ENCODE data around the genes PHC3 and TNIK.

- RRBS = no CpG with 5 or more reads among the region's 4 CpGs
Measured at GRCh38 chr3:170152671-170153104, 28.8 kb downstream of the PHC3 start.

- RRBS = no CpG with 5 or more reads among the region's 20 CpGs
Measured at GRCh38 chr3:170180614-170181180, 836 bp downstream of the PHC3 start.

DNA sequence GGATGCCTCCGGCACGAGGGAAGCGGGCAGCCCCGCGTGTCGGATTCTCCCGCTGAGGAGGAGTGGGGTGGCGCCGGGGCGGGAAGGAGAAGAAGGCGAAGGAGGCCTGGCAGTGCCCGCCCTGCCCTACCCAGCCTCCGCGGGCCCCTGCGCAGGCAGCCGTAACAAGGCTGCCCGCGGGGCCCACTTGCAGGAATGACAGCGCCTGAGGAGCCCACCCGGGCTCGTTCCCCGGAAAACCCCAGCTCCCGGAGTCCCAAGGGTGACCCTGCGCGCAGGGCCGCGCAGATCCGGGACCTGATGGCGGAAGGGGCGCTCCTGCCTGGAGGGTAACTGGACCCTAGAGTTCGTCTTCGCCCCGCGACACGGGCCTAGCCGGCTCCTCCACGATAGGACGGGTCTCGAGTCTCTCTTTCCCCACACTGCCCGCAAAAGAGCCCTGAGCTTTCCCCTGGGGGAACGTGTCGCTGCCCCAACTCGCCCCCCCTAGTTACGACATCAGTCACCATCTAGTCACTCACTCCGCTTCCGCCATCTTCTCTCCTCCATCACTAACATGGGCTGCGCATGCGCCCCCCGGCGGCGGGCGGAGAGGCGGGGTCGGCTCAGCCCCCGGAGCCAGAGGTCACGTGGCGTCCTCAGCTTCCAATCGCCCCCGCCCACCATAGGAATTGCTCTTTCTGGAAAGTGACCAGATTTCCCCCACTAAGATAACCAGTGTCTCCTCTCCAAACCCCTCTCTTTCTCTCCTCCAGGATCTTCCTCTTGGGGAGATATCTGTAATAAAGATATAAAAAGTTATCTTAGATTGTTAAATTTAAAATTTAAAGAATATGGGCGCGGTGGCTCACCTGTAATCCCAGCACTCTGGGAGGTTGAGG lies at the start of gene PHC3:
TSS of gene PHC3 (minus strand) at position 553 of the 881 bp plus-strand sequence.
- RRBS = 2% methylated on average over 30 of the region's 61 CpGs

DNA sequence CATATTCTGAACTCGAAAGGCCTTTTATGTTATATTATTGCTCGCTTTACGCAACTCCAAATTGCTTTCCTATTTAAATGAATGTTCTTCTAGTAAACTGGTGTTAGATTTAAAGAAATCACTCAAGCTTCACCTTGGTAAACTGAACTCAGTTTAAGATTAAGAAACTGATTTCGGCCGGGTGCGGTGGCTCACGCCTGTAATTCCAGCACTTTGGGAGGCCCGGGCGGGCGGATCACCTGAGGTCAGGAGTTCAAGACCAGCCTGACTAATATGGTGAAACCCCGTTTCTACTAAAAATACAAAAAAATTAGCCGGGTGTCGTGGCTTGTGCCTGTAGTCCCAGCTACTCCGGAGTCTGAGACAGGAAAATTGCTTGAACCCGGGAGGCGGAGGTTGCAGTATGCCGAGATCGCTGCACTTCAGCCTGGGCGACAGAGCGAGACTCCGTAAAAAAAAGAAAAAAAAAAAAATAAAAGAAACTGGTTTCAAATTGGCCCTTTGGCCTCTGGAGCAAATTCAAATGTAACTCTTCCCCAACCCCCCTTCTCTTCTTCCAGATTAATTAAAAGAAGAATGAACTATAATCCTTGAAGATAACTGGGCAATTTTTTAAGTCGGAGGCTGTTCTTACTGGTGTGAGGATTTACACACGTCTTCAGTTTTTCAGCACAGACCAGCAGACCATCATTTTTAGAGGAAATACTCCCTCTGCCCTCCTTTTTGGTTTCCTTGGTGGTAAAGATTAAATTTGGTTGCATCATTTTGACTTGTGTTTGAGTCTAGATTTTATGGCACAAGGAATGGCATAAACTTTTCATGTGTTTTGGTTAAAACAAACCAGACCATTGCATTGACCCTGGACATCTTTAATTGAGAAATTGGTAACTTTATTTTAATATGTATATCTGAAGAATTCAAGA lies 1.9 kb downstream of the SKIL start:
- RRBS = no CpG with 5 or more reads among the region's 23 CpGs

DNA sequence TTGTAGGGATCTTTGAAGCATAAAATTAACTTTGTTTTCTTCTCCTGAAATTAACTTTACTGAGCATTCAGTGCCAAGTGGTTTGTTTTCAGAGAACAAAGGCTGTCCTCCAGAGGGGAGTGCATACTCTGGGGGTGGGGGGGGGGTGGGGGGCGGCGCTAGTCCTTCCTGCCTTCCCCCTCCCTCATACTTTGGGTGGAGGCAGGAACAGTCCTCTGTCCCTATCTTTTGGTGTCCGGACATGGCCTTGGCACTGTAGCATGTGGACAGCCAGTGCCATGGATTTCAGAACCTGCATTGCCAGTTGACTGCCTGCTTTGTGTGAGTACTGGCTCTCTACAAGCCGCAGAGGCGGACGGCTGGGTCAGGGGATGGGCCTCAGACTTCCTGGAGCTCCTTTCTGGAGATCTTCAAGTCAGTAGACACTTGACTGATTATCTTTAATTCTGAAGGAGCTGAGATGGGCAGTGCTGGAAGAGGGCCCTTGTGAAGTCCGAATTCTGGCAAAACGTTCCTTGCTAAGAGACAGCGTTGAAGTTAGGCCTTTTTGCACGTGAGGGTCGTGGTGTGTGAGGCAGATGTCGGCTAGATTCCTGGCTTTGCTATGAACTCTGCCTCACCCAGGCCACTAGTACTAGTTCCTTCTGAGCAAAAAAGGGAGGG lies 2.5 kb downstream of the CLDN11 start:
- RRBS = no CpG with 5 or more reads among the region's 12 CpGs

GRCh38 chr3:170625970-170626357 lies 40.1 kb upstream of the SLC7A14 start:
- RRBS = no CpG with 5 or more reads among the region's 7 CpGs

- RRBS = 13% methylated on average over 2 of the region's 48 CpGs
Measured at GRCh38 chr3:171027717-171029061, 1.7 kb upstream of the SLC2A2 start.

DNA sequence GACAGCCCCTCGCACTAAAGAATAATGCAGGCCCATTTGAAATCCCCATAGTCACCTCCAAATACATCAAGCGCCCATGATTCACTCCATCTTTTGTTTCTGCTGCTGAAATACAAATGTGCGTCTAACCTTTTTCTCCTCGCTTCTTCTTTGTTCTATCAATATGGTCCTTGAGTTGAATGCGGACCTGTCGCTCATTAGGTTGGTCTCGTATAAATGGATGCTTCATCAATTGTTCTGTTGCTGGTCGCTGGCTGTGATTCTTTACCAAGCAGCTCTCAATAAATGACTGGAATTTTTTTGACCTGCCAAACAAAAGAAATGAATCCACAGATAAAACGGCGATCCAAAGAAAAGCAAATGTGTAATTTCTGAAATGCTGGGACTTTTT lies 140.4 kb upstream of the SLC2A2 start:
- RRBS = no CpG with 5 or more reads among the region's 10 CpGs

DNA sequence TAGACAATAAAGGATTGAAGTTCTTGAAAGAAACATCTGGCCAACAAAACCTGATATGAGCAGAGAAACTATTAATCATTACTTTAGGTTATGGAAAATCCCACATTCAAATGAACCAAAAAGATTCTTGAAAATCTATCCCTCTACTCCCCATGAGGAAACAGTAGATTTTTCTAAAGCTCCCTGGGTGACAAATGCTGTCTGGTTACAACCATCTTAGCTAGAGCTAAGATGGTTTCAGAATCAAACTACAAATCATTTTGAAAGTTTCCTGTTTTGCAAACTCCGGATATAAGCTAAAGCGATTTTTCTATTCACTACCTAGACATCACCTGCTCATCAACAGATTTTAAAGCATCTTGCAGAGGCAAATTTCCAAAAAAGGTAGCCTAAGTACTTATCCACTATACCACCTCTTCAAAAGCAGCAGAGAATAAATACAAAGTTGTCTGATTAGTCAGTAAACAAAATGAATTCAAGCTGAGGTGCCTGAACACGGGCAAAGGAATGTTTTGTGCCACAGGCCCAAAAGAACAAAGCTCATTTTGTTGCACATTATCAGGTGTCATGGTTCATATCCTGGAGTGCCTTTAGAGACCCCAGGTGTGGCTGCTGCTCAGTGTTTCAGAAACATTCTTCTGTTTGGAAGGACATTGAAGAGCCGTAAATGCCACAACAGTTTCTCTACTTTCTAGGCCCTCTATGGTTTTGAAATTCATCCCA lies 204.9 kb downstream of the TNIK start:
- RRBS = no CpG with 5 or more reads among the region's 4 CpGs

DNA sequence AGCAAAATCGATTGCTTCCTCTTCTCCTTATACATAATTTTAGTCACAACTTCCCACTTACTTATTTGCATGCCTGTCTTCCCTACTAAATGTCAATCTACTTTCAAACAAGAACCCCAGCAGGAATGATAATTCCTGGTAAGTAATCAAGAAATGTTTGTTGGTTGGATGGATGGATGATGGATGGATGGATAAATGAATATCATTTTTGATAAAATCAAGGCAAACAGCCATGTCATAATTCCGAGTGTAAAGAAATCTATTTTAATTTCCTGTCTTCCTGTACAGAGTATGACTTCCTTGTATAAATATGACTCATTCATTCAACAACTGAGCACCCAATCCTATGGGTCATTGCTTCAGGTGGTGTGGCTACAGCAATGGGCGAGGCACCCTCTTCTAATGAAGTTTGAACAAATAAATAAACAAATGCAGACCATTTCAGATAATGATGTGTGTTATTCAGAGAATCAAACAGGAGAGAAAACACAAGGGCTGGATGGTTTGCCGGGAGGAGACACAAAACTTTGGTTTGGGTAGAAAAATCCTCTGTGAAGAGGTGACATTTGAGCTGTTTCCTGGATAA lies 198.8 kb downstream of the TNIK start:
- RRBS = no CpG with 5 or more reads among the region's 4 CpGs

- RRBS = 87% methylated on average over 2 of the region's 7 CpGs
Measured at GRCh38 chr3:171339490-171340107, 120.6 kb downstream of the TNIK start.

GRCh38 chr3:171459918-171460654 lies at the start of gene TNIK:
TNIK (minus strand) TSS chr3:171460405.
- RRBS = 4% methylated on average over 4 of the region's 54 CpGs

DNA sequence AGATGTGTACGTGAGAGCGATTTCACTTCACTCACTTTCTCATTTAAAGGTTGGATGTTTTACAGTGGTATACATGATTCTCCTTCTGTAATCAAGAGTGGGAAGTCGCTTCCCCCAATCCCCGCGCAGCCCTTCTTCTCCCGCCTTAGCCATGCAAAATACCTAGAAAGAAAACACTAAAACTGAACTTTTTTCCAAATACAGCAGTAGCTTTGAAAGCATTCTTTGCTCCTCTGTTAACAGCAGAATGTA lies 1.1 kb upstream of the TNIK start:
- RRBS = no CpG with 5 or more reads among the region's 6 CpGs

DNA sequence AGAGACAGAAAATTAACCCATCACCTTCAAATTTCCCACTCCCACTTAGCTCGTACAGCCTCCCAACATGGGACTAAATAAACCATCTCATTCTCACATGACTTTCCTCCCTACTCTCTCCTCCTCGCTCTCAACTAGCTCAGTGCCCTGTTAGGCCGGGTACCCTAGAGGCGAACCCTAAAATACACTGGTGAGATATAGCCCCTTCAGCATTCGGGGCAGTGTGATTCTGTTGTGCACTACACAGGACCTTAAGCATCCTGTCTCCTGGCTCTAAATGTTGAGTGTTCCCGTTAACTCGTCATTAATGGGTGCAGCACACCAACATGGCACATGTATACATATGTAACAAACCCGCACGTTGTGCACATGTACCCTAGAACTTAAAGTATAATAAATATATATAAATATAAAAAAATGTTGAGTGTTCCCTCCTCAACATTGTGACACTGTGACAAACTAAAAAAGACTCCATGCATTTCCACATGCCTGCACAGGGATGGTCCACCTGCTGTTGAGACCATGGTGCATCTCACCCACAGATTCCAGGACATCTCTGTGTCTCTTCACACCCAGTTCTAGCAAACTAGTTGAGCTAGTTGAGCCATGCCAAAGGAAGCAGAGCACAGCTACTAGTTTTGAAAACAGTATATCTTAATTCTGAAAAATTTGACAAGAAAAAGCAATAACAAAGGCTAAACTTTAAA lies 85.3 kb downstream of the PLD1 start:
- RRBS = no CpG with 5 or more reads among the region's 9 CpGs

DNA sequence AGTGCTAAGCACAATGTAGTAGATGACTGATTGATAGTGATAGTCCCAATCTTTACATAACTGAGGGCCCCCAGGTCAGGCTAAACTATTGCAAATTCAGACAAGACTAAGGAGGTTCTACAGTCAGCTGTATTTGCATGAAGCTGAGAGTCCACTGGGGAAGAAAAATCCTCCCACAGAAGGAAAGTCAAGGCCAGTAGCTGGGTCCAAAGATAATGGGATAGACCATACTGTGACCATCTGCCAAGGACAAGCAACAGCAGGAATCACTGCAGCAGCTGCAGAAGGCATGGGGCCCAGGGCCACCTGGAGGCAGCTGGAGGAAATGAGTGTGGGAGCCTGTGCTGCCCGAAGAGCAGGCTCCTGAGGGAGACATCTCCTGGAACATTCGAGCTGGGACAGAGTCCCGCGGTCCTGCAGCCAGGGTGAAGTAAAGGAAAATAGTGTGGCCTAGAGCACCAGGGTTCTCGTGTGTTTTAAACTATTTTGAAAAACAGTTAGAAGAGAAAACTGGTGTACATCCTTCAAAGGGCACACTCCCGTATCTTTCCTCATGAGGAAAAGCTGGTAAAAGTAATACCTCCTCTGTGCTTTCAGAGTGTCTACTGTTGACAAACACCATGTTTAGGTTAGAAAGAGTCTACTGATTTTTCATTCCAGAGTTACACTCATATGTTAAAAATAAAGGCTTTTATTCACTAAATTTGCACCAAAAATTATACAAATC lies 13.2 kb upstream of the TMEM212 start:
- RRBS = no CpG with 5 or more reads among the region's 6 CpGs

DNA sequence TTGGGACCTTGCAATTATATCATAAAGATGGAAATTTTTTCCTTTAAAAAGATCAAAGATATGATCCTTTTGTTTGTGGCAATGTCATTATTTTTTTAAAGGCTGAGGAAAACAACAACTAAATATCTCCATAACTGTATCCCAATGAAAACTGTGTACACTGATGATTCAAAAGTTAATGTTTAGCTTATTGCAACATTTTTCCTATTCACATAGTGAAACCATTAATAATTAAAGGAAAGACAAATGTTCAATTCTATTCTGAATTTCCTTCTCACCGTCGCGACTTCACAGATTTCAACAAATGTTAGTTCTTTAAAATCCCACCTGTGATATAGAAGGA lies 40.3 kb downstream of the TMEM212 start:
- RRBS = no CpG with 5 or more reads among the region's 3 CpGs

DNA sequence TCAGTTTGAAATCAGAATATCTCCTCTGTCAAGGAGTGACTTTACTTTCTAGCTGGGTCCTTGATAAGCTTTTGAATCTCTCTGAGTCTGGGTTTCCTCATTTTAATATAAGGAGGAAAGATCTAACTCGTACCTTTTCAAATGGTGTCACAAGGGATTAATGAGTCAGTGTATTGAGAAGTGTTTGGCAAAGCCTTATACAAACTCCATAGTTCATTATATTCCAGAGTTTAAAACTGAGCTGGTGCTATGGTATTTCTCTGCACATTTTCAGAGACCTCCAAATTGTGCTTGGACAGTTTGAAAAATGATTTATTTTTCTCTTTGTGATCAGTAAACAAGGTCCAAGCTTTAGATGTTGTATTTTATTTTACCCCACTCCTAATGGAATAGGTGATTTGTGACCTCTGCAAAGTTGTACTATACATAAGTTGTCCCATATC lies 5.5 kb downstream of the FNDC3B start:
- RRBS = no CpG with 5 or more reads among the region's 1 CpG

DNA sequence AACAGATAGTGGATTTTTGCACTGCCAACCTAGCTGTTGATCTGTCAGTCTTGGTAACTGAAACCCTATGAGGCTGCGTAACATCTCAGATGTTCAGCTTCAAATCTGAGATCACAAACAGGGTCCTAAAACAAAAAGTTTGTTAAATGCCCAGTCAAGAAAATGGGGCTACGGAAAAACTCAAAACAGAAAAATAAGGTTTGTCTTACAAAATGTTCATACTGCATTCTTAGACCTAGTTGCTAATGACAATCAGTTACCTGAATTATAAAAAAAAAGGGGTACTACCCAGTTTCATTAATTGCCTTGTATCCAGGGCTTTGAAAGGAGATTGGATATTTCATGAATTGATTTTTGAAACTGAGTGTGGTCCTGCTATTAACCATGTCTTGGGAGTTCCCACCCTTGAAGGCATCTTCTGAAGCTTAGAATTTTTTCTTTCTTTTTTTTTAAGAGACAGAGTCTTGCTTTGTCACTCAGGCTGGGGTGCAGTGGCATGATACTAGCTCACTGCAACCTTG lies 40.5 kb downstream of the FNDC3B start:
- RRBS = no CpG with 5 or more reads among the region's 2 CpGs

GRCh38 chr3:172096869-172097455 lies 57.6 kb downstream of the FNDC3B start:
- RRBS = no CpG with 5 or more reads among the region's 3 CpGs

DNA sequence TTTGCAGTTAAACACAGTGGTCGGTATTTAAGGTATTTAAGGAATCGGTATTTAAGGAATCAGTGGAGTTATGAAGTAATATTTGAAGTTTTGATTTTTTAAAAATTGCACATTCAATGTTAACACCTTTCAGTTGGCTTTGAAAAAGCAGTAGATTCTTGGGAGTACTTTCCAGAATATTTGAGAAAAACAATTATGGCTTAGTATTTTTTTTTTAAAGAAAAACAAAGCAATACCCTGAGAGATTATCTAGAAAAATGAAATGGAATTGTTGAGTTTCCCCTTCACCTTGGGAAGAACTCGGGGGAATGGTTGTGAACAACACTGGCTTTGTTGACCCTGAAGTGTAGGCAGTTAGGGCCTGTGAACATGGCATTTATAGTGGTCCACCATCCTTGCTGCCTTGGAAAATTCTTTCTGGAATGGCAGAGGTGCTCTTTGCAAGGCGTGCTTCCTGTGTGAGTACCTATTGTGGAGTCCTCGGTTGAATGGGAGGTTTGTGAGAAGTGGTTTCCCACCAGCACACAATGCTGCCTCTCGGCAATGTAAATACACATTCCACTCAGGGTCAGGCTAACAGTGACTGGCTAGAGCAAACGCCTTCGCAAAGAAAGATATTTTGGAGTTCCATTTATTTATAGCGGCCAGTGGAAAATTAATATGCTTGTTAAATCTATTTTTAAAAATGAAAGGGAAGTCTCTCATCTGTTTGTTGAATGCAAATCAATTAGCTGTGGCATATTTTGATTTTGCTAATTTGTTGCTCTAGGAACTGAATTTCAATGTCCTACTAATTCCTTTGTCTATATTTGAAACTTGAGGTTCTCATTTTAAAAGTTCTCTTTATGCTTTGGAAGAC lies 59.3 kb downstream of the FNDC3B start:
- RRBS = no CpG with 5 or more reads among the region's 9 CpGs